SJCRH30 (cell line): Measurements from ENCODE around the gene AK9.

DNA sequence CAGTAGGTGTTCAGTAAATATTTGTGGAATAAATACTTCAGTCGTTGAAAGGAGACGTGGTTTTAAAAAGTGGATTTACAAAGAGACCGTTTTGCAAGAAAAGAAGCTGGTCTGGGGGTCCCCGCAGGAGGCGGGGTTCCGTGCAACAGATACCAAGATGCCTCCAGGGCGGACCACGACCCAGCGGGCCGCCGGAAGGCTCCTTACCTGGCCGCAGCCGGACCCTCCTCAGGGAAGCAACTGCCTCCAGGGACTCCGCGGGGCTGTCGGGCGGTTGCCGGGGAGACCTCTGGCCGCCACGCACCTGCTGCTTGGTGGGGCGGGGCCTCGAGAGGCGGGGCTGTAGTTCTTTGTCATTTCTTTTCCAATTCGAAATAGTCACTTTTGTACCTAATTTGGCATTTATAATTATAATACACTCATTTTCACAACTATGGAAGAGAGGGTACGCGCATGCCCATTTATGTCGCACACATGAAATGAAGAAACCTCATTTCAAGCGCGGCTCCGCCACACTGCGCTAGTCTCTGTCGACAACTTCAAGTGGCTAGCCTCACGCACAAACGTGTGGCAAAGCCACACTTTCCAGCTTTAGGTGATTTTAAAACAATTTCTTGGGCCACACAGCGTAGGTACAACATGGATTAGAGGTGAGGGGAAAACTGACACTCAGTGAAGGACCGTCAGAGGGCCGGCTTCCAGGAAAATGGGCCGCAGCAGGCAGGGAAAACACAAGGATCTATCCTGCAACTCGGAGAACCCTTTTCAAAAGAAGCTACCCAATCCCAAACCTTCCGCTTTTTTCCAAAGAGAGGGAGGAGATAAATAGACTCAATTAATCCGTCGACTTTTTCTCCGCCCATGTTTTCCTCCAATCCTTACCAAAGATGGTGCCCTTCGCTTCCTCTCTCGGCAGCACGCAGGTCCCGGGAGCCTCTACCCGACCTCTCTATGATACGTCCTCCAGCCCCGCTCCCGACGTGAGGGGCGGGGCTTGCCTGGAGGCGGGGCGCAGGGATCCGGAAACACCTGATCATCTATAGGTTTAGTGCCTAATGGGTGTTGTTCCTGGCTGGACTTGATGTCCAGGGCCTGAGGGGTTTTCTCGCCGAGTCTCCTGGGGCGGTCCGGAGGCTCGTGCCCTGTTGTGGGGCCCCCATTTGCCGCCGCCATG is at the start of gene AK9:
Gene AK9, minus strand, starts transcription at position 938 of the 1,174 bp plus-strand sequence.
- RAMPAGE, long total RNA, result no peak

- RAMPAGE, long total RNA, result no peak
These were observed 102.7 kb downstream of the FIG4 start for GRCh38 chr6:109793692-109794360.

DNA sequence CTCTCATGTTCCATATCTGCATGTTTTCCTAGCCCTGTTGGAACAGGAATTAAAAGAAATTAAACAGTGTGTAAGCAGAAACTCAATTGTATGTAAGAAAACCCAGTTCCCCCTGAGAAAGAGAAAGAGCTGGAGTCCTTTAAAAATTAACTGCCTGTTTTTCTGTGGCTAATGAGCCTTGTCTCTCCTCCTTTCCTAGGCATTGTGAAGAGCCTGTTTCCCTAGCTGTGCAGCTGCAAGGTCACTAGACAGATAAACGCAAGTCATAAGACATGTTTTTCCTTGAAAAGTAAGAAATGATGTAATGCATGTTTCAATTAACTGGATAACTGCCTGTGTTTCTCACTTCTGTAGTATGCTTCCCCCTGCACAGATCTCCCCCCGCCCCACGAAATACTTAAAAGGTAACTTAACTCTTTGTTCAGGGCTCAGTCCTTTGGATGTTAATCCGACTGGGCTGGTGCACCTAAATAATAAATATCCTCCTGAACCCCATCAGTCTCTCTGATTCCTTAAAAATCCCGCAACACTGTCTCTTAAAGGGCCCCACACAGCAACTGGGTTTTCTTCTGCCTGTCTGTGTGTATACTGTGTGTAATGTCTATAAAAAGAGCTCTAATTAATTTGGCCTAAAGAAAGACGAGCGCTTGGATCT is 100.4 kb upstream of the GPR6 start:
- RAMPAGE, long total RNA, result no peak

DNA sequence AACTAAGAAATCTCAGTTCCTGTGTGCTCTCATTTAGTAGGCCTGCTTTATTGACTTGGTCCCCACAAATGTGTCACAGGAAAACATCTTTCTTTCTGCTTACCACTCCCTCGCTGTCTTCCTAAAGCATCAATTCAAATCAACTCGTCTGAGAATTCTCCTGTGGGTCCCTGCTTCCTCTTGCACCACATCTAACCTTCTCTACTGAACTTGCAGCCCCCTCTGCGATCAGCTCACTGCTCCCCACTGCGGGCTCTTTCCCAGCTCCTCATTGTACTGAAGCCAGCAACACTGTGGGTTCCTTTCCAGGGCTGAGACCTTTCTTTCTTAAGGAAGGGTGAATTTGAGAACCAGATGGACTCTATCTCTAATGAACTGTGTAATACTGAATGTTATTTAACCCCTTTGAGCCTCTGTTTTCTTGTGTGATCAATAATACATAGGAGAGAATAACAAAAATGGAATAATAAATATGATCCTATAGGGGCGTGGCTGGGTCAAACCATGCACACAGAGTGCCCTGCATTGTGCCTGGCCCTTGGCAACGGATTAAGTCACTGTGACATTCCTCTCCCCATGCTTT is 10.2 kb upstream of the GPR6 start:
- RAMPAGE, long total RNA, result no peak

GRCh38 chr6:110475277-110475643 is 1.2 kb downstream of the SLC22A16 start:
- RAMPAGE, long total RNA, result no peak

GRCh38 chr6:110511519-110511904 is 35.1 kb upstream of the SLC22A16 start:
- RAMPAGE, long total RNA, result no peak

GRCh38 chr6:110549301-110549851 is 73.0 kb upstream of the SLC22A16 start:
- RAMPAGE, long total RNA, result no peak

DNA sequence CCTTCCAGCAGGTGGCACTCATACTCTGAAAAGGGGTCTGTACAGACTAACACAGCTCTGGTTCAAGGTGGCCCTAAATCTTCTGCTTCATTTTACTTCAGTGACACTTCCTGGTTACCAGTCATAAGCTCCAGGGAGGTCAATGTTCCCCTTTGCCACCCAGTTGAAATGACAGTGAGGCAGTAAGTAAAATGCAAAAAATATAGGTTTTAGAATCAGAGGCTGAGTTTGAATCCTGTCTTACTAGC is 132.8 kb downstream of the CDK19 start:
- RAMPAGE, long total RNA, result no peak

DNA sequence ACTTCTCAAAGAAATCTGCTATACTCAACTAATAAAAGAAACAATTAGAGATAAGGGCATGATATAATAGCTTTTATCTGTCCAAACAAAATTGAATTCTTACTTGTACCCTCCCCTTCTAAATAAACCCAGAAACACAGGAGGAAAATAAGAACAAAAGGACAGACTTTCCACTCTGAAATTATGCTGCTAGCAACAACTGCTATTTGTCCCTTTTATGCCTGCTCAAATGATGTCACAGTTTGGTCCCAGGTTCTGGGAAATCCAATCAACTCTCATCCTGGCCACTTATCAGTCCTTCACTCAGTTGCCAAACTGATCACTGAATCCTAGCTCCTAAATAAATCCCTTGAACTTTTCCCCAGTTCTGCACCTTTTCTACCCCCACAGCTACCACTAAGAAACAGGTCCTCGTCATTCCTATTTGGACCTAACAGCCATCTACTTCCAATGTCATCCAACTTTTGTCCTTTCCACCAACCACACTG is 33.2 kb downstream of the CDK19 start:
- RAMPAGE, long total RNA, result no peak

- RAMPAGE, long total RNA, result no peak
These were observed 24.7 kb downstream of the MFSD4B start for GRCh38 chr6:111283463-111284621.

DNA sequence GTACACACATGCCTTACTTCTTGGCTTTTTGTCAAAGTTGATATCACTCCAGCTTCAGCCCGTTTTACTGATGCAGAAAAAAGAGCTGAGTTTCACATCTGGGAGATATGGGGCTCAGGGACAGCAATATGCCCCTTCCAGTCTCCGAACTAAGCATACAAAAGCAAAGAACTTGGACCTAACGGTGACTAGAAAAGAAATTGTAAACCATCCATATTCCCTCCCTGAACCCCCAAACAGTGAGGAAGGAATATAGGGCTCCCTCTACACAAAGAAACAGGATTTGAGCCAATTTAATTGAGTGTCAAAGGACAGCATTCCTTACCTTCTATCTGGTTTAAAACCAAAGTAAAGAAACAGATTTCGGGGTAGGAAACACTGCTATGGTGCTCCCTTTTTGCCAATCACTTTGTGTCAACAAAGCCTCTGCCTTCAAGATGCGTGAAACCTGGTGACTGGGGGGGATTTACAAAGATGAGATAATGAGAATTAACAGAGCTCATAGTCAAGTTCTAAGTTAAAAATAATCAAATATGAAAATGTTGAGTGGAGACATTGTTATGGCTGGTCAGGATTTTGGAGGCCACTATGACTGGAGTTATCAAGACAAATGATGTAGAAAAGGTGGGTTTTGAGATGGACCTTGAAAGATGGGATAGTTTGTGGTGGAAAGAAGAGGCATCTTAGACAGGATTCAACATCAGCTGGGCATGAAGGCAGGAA is 45.5 kb upstream of the REV3L start:
- RAMPAGE, long total RNA, result no peak

GRCh38 chr6:111559307-111560158 is 46.1 kb downstream of the TRAF3IP2 start:
- RAMPAGE, long total RNA, result no peak

DNA sequence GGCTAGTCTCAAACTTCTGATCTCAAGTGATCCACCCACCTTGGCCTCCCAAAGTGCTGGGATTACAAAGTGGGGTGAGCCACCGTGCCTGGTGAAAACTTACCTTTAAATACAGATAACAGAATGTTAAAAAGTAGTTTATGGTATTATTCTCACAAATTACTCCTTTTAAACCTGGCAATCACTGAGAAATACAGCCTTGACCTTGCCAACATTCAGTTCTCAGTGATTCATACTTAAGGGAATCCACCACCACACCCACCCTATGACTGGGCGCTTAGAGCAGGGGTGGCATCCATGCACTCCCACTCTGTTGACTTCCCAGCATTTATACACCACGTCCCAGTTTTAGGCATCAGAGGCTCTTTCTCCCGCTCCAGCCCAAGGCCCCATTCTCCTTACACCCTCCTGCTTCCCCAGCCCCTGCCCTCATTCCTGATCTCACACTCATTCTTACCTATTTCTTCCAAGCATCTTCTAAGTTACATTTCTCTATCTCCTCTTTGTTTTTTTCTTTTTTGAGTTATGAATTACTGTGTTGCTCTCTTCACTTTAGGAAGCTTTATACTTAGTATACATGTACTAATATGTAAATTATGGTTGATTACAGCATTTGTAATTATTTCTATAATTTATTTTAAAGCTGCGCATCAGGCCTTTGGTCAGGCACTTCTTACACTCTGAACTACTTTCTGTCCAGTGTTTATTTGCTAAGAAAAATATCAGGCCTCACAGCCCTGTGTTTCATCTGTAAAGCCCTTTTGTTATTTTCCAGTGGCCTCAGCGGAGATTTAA is 16.2 kb downstream of the TRAF3IP2 start:
- RAMPAGE, long total RNA, result no peak

GRCh38 chr6:111599223-111600062 is 6.2 kb downstream of the TRAF3IP2 start:
- RAMPAGE, long total RNA, result no peak

DNA sequence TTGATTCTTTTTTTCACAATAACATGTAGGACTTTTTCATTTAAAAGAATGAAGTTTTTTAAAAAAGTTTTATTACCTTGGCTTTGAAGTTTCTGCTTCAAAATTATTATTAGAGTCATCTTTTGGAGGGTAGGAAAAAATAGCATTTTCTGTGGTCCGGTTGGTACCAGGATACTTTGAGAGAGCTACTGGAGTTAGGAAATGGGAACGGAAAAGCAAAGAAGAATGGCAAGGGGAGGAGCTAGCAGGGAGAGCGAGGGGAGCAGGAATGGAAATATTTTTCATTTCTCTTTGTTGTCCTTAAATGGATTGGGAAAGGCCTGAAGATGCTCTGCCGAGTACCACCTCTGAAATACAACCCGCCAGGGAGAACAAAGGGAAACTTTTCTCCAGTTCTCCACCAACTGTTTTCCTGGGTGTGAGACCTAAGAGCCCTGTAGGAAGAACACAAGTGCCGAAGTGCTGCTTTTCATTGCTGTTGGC is 3.3 kb upstream of the TRAF3IP2 start:
- RAMPAGE, long total RNA, result no peak

DNA sequence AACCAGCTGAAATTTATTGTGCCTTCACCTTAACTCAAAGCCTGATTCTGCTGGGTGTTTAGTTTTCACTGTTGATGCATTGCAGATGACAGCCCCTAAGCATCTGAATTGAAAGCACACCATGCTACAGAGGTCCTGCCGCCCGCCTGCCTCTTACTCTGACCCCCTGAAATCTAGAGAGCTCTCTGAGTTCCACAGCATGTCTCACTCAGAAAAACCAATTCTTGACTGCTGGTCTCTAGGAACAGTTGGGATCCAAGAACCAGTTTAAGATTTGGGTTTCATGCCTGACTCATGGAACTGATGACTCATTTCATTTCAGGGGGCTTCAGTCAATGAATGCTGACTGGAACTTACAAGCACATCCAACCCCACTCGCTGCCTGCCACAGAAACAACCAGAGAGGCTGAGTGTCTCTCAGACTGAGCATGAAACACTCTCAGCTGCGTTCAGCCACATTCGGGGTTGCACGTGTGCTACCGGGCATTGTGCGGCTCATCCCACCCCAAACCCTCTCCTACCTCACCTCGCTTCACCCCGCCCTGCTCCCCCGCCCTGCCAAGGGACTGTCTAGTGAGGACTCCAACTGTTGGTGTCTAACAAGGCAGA is 19.9 kb upstream of the TRAF3IP2 start:
- RAMPAGE, long total RNA, result no peak

- RAMPAGE, long total RNA, result no peak
These were observed 79.4 kb upstream of the TRAF3IP2 start for GRCh38 chr6:111685085-111685396.

GRCh38 chr6:111690122-111690601 is 84.5 kb upstream of the TRAF3IP2 start:
- RAMPAGE, long total RNA, result no peak

DNA sequence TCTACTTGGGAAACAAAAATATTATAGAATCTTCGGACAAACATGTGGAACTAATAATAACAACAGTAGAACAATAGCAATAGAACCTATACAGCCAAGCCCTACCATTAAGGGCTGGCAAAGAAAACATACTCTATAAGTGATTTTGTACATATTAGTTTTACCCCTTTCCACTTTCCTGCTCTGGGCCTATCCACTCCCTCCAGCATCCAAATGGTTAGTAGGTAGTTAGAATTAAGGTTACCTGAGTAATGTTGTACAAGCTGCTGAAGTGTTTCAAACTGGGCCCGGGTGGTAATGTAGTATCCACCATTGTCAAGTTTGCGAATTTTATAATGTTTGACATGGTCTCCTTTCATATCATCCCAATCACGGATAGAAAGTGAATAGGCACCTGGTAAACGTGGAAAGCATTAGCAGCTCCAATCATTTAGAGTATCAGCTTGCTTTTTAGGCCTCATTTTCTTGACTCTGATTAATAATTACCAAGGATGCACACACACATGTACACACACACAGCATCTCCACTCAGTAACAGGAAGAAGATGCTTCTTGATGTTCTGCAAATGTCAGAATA is 97.1 kb upstream of the TRAF3IP2 start:
- RAMPAGE, long total RNA, result no peak

DNA sequence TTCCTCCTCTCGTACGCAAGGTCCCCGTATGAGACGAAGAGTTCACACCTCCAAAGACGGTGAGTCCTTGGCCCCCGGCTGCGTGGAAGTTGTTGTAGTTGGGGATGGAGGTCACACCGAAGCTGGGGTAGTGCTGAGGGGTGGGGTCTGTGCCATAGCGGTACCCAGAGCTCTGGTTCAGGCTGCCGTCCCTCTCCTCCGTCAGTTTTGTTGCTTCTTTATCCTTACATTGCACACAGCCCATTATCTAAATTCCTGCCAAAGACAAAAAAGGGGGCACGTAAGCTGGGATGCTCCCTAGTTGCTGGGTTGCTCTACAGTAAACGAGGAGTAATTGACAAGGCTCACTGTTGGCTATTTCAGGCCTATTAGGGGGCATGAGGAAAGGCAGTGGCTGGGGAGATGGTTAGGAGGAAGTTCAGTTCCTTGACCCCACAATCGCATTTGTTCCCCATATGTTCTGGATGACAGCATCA is 114.2 kb upstream of the TRAF3IP2 start:
- RAMPAGE, long total RNA, result no peak